Measurements from ENCODE around the gene ALDH1L1.

DNA sequence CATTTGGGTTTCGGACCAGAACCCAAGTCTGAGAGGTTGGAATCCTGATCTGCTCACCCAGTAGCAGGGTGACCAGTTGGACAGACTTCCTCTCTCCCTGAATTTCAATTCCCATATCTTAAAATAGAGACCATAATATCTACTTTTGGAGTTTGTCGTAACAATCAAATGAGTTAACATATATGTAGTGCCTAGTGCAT, 62.8 kb upstream of the ZNF148 start:
- PRO-cap = no peak

- PRO-cap = no peak
Observed at GRCh38 chr3:125644157-125644958, 49.1 kb upstream of the OSBPL11 start.

DNA sequence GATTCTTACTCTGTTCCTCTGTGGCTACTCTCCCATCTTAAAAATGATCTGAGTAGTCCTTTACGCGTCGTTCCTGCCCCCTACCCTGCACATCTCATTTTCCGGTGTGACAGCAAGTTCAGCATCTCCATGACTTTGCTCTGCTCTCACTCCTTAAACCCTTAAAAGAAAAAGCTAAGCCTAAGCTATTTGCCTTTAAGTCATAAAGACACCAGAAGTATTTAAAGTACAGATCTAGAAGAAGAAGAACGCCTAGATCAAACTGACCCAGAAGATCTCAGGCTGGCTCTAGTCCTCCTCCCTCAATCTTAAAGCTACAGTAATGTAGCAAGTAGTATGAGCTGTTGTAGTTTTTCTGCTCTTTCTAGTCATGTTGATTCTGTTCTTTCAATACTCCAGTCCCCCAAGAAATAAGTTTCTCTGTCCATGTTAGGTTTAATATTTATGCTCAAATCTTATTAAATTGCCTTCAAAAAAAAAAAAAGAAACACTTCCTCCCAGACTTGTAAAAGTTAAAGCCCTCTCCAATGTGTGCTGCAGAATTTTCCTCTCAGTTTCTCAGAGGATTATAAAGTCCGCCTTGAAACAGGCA, 135.1 kb upstream of the ROPN1B start:
- PRO-cap = no peak

- PRO-cap = no peak
Observed at GRCh38 chr3:125887587-125888362, 81.2 kb upstream of the ROPN1B start.

DNA sequence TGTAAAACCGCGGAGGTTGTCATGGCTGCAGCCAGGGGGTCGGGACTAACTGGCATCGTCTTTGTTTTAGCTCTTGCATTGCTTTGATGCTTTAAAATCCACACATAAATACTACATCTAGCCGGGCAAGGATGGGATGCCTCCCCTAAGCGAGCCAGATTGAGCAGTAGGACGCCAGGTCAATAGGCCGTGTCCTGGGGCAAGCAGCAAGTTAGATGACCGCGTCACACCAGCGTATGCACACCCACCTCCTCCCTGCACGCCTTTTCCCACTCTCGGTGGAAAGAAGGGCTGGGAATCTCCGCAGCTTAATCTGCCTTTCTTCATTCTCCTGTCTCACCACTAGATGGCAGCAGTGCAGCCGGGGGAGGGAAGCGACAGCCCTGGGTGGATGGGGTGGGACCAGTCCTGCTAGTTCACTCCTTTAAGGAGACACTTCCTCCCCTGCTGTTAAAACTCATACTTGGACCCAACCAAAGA, 3.3 kb downstream of the ROPN1B start:
- PRO-cap = no peak

DNA sequence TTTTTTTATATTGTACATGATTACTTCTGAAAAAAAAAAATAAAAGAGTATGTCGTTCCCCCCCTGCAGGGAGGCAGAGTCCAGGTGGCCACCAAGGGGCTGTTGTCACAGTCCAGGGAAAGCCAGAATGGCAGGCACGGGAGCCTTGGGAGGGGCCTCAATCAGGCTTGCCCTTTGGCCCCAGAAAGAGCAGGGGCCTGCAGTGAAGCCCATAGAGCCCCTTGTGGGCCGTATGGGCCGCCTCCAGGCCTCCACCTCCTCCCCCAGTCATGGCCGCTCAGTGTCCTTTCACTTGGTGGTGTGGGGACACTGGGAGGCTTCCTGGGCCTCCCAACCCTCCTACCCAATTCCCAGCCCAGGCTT, 1.5 kb downstream of the ALDH1L1 start:
- PRO-cap = no peak

DNA sequence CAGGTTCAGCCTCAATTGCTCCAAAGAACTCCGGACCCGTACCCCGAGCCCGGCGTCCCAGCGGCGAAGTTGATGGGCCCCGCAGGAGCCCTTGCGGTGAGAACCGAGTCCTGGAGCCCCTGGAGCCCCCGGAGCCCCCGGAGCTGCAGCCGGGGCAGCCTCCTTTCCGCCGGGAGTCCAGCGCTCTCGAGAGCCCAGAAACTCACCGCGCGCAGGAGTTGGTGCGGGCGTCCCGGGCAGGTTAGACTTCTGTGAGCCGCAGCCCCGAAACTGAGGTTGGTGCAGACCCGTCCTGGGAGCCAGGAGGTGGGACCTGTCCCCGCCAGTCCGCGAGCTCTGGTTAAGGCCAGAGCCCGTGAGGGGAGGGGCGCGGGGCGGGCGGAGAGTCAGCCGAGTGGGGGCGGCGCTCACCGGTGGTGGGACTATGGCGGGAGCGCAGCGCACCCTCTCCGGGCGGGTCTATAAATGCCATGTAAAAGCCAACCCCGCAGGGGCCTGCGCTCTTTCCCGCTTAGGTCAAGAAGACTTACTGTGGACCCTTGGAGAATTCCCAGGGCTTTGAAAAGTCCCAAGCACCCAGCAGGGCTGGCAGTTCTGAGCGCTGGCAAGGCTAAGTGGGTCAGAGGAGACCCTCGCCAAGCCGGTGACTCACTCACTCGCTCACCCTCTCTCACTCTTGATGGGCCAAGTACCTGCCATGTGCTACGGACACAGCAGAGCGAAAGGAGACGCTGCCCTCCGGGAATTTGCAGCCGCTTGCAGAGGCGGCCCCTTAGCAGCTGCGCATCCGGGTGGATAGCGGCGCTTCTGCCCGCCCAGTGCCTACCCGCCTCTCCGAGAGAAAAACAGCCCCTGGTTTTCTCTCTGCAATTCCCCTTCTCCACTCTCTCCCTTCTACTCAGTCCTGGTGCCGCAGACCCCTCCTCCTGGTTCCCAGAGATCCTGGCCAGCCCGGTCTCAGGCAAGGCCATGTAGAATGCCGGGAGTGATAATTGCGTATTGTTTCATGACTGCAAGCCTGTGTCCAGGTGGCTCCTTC, at the start of gene ALDH1L1:
TSS of gene ALDH1L1 (minus strand) at position 317 of the 1,039 bp plus-strand sequence.
- PRO-cap = no peak

DNA sequence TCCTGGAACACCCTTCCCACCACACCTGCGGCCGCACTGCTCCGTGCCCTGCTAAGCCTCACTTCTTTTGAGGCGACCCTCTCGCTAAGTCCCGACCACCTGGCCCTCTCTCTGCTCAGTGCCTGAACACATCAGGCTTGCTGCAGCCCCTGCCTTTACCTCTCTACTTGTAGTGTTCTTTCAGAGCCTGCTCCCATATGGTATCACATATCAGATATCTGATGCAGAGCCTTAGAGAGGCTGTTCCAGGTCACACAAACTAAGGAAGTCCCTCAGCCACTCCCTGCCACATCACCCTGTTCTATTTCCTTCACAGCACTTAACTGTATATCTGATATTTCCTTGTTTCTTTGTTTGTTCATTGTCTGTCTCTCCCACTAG, 913 bp upstream of the ALDH1L1 start:
- PRO-cap = no peak

DNA sequence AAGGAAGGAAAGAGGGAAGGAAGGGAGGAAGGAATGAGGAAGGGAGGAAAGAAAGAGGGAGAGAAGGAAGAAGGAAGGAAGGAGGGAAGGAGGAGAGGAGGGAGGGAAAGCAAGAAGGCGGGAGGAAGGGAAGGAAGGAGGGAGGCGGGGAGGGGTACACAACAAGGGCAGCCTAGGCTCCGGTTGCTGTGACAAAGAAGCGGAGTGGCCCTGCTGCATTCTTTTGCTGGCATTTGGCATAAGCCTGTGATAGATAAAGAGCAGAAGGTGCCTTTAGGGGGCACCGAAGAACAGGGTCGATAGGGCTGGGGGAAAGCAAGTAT, 32.1 kb upstream of the ALDH1L1 start:
- PRO-cap = no peak

- PRO-cap = no peak
Observed at GRCh38 chr3:126212806-126214094, 32.9 kb upstream of the ALDH1L1 start.

GRCh38 chr3:126372876-126373404, 15.7 kb upstream of the KLF15 start:
- PRO-cap = no peak

- PRO-cap = no peak
Observed at GRCh38 chr3:126470649-126471260, 4.9 kb downstream of the ZXDC start.

DNA sequence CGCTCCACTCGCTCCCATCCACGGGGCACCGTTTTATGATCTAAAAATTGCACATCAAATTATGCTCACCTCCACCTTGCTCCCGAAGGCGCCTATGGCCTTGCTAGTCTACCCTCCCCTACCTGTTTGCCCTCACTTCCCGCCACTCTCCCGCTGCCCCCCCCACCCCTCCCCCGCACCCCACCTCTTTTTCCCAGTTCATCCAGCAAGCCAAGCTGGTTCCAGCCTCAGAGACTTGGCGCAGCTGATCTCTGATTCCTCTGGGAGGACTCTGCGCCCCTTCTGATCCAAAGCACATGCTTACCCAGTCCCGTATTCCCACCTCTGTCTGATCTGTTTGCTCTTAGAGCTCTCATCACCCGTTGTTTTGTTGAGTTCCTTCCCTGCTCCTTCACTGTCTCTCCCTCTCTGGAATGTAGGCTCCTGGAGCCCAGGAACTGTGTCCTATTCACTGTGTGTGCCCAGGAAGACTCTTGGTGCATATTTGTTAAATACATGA, 1.2 kb upstream of the ZXDC start:
- PRO-cap = no peak

DNA sequence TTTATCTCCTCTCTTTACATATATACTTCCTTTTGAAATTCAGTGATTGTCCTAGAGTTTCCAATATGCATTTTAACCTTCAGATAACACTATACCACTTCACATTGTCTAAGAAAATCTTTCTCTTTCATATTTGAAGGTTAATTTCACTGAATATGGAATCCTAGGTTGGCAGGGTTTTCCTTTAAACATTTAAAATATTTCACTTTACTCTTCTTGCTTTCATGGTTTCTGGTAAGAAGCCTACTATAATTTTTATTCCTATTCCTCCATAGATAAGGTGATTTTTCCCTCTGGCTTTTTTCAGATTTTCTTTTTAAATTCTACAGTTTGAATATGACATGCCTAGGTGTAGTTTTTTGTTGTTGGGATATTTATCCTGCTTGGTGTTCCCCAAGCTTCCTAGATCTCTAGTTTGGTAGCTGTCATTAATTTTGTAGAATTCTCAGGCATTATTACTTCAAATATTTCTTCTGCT, 42.1 kb upstream of the C3orf22 start:
- PRO-cap = no peak

DNA sequence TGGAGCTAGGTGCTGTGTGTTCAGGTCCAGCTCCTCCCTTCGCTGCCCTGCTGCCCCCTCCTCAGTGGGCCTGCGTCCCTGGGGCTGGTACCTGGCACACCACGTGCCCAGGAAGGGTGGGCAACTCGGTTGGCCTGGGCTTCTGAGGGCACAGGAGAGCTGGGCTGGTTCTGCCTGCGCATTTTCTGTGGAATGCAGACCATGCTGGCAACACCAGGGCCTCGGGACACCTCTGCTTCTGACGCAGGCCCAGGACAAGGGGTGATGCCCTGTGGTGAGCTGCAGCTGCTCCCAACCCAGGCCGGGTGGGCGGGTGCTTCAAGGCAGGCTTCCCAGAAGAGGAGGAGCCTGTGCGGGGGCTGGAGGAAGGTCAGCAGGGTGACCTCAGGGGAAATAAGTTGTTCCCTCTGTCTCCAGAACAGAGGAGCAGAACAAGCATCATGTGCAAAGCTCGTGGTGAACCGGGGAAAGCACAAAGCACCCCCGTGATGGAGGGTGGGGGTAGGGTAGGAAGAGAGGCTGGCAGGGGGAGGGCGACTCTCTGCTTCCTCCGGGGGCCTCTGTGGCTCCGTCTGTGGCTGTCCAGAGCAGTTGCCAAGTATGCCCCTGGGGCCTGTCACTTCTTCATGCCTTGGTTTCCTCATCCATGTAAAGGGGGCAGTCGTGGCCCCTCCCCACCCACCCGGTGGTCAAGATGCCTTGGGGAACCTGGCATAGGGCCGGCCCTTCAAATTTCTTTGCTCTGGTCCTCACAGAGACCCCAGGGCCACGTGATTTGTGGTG, 10.9 kb upstream of the PLXNA1 start:
- PRO-cap = no peak

- PRO-cap = no peak
Observed at GRCh38 chr3:127536436-127537427, 53.8 kb downstream of the TPRA1 start.

DNA sequence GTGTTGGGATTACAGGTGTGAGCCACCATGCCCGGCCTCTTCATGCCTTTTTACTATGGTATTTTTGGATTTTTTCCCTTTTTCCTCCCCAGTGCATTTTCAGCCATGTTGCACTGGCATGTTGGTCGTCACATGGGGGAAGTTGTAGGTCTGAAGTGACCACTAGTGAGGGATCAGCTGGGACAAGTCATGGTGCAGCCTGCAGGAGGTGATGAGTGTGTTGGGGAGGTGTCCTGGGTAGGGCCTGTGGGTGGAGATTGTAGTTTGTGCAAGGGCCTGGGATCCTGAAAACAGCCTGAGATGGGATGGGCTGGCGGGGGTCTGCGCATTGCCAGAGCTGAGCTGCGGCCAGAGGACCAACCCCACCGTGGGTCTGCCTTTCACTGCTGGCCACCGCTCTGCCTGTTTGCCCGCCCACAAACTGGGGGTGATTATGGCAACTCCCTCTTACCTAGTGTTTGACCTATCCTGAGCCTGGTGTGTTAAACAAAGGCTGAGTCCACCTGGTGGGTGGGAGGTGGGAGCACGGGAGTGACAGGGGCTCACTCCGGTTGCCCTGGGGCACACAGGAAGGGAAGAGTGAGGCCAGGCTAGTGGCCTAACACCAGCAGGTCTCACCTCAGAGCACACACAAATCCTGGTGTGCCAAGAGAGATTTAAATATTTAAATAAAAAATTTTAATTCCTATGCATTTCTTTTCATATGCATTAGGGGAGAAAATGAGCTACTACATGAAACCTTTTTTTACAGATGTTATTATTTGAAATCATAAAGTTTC, 9.8 kb downstream of the ABTB1 start:
- PRO-cap = no peak

- PRO-cap = no peak
Observed at GRCh38 chr3:127701318-127701540, 28.5 kb downstream of the ABTB1 start.

- PRO-cap = no peak
Observed at GRCh38 chr3:127738160-127738694, 65.5 kb downstream of the ABTB1 start.

- PRO-cap = no peak
Observed at GRCh38 chr3:127791044-127791455, 31.3 kb downstream of the MGLL start.

Data from SEM (cell line).